ENCODE results near the genes B3GNT7, PDE6D and PRSS56.

DNA sequence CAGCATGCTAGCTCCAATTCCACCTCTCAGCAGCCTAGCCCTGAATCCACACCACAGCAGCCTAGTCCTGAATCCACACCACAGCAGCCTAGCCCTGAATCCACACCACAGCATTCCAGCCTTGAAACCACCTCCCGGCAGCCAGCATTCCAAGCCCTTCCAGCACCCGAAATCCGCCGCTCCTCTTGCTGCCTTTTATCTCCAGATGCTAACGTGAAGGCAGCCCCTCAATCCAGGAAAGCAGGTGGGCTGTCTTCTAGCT is 301 bp downstream of the SPATA3 start:
- RRBS = no CpG with 5 or more reads among the region's 5 CpGs

- RRBS = 1% methylated on average over 17 of the region's 51 CpGs
These were observed 3.9 kb upstream of the PSMD1 start for GRCh38 chr2:231052621-231053323.

- RRBS = 54% methylated on average over 49 of the region's 99 CpGs
These were observed at the start of gene B3GNT7 for GRCh38 chr2:231395256-231396117. TSS of gene B3GNT7 (plus strand) at chr2:231395710.

DNA sequence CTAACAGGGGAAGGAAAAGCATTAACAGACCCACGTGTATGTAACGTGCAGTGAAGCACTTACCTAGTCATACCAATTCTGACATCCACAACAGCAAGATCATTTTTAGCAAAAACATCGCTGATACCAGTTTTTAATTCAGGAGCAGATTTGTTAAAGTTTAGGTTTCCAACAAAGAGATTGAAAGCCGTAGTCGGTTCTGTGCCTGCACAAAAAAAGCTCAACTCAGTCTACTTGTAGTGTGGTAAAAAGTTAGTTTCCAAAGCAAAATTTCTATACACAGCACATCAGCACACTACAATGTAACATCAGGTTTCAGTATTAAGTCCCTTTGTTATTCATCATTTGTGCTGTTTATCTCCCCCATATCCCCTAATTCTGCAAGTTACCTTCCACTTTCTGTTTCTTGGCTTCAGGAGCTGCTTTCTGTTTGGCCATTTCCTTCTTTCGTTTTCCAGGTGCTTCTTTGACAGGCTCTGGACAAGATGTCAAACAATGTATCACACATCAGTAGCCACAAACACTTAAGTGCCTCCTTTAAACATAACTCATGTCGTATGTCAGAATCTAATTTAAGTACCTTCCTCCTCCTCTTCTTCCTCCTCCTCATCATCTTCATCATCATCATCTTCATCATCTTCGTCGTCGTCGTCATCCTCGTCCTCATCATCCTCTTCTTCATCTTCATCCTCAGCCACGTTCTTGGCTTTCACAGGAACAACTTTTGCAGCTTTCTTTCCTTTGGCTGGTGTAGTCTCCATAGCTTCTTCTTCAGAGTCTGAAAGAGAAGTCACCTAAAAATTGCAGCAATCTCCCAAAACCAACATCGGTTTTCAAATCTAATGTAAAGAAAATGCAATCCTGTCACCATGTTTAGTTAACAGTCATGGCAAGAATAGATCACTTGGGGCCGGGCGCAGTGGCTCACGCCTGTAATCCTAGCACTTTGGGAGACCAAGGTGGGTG is 3.9 kb downstream of the NCL start:
- RRBS = no CpG with 5 or more reads among the region's 17 CpGs

DNA sequence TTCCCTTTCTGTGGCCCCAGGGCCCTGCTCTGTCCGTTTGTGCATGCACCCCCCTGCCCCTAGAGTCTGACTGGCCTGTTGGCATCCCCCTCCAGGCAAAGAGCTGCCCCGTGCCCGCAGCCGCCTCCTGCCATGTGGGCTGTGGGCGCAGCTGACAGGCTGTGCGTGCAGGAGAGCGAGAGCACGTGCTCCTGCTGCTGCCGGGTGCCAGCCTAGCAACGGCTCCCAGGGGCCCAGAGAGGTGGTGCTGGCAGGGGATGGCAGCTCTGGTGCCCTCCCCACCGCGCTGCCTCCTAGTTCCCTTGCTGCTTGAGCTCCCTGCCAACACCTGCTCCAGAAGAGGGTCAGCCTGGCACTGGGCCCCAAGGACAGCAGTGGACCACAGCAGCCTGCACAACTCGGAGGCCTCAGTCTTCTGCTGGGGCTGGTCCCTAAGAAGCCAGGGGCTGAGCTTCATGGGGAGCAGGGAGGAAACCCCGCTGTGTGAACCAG is 24.0 kb upstream of the PTMA start:
- RRBS = no CpG with 5 or more reads among the region's 14 CpGs

DNA sequence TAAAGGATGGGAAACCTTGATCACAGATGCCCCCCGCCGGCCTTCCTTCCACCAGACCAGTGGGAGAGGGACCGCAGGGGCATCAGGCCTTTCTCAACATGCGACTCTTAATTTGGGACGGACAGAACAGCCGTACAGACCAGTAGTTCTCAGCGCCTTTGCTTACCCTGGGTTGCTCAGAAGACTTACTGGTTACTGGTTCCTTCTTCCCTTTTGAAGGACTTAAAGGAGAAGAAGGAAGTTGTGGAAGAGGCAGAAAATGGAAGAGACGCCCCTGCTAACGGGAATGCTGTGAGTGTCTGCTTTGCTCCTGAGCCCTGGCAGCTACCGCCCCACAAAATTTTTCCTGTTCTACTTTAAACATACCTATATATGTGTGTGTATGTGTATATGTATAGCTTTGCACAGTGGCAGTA is 2.8 kb downstream of the PTMA start:
- RRBS = 2% methylated on average over 2 of the region's 10 CpGs

DNA sequence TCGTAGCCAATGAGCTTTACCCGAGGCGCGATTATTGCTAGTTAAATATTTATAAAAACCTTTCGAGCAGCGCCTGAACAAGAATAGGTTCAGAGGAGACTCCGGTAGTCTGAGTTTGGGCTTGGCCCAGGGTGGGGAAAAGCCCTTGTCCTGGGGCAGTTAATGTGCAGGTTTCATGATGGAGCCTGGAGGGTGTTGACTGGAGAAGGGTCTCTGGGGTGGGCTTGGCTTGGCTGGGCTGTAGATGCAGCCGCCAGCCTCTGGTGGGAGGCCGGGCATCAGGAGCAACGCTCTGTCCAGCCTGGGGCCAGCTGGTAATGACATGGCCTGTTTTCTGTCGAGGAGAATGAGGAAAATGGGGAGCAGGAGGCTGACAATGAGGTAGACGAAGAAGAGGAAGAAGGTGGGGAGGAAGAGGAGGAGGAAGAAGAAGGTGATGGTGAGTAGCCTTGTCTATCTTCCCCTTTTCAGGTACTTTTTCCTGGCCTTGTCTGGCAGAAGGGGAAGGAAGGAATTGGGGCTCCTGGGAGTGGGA is 3.3 kb downstream of the PTMA start:
- RRBS = no CpG with 5 or more reads among the region's 12 CpGs

DNA sequence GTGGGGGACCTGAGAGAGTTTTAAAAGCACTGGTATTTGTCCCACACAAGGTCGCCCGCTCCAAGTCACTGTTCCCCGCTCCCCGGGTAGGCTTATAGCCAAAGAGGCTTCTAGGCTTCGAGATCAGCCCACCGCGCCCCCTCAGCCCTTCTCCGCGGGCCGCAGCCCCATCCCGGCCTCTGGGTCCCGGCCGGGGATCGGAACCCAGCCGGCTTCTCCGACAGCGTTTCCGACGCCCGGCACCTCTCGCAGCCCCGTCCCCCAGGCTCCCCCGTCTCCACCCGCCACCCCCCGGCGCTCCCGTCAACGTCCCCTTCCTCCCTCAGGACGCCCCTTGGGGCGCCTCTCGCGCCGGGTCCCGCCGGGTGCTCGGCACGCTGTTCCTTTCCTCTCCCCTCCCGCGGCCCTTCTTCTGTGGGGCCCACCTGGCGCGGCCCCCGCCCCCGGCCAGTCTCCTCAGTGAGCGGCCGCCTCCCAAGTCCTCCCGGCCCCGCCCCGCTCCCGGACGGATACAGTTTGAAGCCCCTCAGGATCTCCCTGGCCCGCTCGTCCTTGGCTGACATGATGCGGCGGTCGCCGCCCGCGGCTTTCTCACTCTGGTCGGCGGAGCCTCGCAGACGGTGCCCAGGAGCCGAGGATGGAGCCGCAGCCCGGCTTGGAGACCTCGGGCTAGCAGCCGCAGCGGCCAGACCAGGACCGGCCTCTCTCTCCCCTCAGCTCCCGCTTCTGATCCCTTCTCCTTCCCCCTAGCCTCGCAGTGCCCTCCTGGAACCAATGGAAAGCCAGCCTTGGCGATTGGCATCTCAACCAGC is at the start of gene PDE6D:
Gene PDE6D (minus strand): TSS at position 731 of the 812 bp plus-strand sequence.
- RRBS = 3% methylated on average over 34 of the region's 72 CpGs

GRCh38 chr2:232134459-232134968 is 173.0 kb downstream of the DIS3L2 start:
- RRBS = no CpG with 5 or more reads among the region's 9 CpGs

DNA sequence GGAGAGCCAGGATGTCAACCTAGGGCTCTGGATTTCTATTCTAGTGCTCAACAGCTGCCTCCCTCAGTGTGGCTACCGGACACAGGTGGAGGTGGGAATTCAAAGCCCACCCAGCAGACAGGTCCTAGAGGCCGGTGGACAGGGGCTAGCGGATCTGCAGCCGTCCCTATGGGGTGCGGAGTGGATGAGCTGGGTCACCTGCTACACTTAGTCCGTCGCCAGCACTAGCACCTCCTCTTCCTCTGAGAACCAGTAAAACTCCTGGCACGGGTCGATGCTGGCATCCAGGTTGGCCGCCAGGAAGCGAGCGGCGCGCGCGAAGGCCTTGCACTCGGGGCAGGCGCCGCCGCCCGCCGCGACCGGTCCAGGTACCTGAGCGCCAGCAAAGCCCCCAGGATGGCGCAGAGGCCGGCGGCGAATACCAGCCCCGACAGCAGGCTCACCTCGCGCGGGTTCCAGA is 27.8 kb upstream of the ALPP start:
- RRBS = 40% methylated on average over 9 of the region's 33 CpGs

DNA sequence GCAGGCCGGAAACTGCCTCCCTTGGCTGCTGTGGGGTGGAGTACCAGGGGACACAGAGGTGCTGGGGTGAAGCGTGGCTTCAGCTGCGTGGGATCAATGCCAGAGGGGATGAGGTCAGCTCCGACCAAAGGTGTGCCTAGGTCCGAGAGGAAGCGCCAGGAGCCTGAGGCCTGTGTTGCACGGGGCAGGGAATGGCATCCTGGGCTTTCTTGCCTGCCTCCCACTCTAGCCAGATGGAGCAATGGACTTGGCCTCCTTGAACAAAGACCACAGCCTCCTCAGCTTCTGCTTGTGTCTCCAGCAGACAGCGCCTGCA is 11.9 kb upstream of the ALPI start:
- RRBS = no CpG with 5 or more reads among the region's 8 CpGs

DNA sequence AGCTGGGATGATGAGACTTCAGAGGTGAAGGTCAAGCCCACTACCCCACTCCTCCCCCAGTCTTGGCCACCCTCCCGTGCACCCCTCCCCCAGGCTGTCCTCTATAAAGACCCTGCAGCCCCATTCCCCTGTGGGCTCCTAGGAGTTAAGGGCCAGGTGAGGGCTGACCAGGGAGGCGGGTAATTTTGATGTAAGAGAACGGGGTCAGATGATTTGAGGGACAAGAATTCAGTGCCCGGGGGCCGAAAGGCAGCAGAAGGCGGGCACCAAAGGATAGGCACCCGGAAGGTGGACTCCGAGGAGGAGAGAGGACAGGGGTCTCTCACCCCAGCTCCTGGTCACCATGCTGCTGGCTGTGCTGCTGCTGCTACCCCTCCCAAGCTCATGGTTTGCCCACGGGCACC is at the start of gene PRSS56:
Gene PRSS56 (plus strand): TSS at position 133 of the 404 bp plus-strand sequence.
- RRBS = 63% methylated on average over 3 of the region's 9 CpGs

DNA sequence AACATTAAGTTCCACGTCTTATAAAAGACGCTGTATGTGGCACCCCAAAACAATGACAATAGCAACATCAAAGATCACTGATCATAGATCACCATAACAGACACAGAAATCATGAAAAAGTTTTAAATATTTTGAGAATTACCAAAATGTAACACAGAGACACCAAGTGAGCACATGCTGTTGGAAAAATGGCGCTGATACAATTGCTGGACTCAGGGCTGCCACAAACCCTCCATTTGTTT is 437 bp downstream of the TIGD1 start:
- RRBS = no CpG with 5 or more reads among the region's 3 CpGs

GRCh38 chr2:232628485-232629522 is 4.6 kb upstream of the EFHD1 start:
- RRBS = no CpG with 5 or more reads among the region's 12 CpGs

- RRBS = no CpG with 5 or more reads among the region's 7 CpGs
These were observed 43.3 kb upstream of the KCNJ13 start for GRCh38 chr2:232819765-232820031.

DNA sequence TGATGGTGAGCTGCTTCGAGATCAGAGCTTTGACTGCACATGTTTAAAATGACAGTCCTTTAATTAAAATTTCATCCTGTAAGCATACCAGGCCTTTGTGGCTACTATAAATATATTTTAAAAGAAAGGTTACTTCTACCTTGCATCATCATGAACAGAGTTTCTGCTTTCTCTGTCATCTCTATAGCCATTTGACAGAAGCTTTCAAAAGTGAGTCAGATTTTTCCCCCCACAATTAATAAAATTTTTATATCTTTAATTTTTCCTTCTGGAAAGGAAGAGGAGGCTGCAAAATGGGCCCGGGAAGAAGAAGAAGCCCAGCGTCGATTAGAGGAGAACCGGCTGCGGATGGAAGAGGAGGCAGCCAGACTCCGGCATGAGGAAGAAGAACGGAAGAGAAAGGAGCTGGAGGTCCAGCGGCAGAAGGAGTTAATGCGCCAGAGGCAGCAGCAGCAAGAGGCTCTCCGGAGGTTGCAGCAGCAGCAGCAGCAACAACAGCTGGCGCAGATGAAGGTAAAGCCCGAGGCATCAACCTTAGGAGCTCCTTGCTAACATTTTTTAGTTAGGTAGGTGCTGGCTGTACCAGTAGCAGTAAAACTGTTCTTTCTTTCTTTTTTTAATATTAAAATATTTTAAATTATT is 37.4 kb upstream of the SNORC start:
- RRBS = 92% methylated on average over 4 of the region's 13 CpGs

- RRBS = no CpG with 5 or more reads among the region's 6 CpGs
These were observed 5.2 kb downstream of the SNORC start for GRCh38 chr2:232875287-232875590.

GRCh38 chr2:232877046-232877672 is 7.1 kb downstream of the SNORC start:
- RRBS = 15% methylated on average over 4 of the region's 18 CpGs

DNA sequence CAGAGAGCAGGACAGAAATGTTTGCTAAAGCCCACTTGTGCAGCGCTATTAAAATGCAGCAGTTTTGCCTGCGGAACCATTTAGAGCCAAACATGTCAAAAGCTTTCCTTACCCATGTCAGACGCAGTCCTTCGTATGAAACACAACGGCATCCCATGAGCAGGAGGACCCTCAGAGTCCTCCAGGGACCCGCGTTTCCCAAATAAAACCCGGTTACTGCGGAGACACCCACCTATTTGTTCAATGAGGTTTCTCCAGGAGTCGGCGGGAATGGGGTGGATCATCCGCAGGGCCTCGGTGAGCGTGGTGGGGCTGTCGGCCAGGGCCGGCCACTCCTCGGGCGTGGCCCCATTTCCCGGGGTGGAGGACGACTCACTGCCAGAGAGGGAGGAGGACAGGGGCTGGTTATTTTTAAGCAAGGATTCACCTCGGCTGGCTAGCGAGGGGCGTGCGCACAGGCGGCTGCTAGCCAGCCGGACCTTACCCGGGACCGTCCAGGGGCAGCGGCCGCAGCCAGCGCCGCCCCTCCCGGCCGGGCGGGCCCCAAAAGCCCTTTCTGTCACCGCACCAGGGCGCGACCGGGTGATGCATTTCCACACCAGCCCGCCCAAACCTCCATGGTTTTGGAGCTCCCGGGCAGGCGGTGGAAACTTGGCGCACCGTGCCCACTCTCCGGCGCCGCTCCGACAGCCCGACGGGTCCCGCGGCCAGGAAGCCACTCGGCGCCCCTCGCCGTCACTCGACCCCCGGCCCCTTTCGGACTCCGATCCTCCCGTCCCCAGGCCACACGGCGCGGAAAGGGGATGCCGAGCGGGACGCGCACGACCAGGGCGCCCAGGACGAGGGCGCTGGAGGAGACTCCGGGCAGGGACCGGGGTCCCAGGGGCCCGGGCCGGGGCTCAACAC is 57.0 kb downstream of the SNORC start:
- RRBS = 19% methylated on average over 48 of the region's 76 CpGs

GRCh38 chr2:233062794-233063215 is 2.7 kb downstream of the INPP5D start:
- RRBS = no CpG with 5 or more reads among the region's 7 CpGs

Measured in PFSK-1 (cell line).